ENCODE measurements around the gene WDSUB1.

- RRBS = no CpG with 5 or more reads among the region's 8 CpGs
Measured at GRCh38 chr2:157857593-157858553, 18.3 kb downstream of the ACVR1 start.

DNA sequence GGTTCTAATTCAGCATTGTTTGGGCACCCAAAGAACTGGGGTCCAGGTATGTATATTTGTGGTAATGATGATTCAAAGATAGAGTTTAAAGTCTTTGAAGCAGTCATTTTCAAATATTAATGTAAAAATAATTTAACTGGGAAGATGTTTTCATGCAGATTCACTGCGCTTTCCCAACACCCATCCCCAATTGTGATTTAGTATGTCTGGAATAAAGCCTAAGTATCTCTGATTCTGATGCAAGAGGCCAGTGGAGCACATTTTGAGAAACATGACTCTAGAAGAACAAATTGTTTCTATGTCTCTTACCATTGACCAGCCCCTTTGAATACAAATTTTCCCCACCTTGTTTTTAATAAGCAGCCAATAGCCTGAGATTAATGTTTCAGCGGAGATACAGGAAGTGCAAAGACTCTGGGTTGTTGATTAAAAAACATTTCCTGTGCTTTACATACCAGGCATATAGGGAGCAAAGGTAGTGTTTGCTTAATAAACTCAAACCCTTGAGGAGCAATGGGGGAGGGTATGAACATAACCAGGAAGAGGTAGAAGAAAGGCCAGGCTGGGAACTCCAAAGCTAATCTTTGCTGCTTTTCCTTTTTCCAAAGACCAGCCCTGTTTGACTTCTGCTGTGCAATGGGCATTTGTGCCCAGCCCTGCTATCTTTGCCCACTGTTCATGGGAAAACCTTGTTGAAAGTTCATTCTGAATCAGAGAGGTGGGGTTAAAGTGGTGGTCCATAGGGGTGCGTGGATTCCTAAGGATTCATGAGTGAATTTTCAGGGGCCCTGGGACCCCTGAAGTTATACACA is 29.2 kb downstream of the UPP2 start:
- RRBS = no CpG with 5 or more reads among the region's 3 CpGs

- RRBS = no CpG with 5 or more reads among the region's 8 CpGs
Measured at GRCh38 chr2:158724290-158724768, 70.8 kb upstream of the DAPL1 start.

GRCh38 chr2:158893940-158894650 is 74.3 kb upstream of the TANC1 start:
- RRBS = no CpG with 5 or more reads among the region's 6 CpGs

DNA sequence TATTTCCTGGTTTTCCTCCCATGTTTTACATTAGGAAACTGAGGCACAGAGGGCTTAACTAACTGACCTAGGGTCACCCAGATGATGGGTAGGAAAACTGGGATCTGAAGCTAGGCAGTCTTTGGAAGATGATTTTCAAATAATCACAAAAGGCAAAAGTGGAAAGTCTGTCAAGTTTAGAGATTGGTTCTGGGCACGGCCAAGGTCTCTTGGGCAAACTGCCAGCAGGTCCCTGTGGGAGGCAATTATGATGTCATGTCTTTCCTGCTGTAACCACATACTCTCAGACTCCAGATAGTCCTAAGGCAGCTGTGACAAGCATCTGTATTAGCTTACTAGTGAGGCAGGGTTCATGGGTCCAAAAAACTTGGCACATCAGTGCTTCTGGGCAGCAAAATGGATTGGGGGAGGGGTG is 14.6 kb upstream of the TANC1 start:
- RRBS = no CpG with 5 or more reads among the region's 1 CpG

DNA sequence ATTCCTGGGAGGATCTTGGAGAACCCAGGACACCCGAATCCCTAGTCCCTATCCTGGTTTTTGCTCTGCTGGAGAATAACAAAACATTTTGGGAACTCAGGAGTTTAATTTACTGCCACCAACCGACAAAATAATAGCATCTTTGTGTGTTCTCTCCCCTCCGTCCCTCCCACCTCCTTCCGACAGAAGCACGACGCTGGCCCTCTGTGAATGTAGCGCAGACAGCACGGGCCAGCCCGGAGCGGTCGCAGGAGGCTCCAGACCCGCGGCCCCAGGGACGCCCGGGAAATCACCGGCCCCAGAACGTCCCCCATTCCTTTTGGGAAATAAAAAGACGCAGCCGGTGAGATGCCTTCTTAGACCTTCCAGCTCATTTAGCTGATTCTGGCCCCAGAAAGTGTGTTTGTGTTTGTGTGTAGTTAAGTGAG is 709 bp upstream of the TANC1 start:
- RRBS = 42% methylated on average over 7 of the region's 19 CpGs

DNA sequence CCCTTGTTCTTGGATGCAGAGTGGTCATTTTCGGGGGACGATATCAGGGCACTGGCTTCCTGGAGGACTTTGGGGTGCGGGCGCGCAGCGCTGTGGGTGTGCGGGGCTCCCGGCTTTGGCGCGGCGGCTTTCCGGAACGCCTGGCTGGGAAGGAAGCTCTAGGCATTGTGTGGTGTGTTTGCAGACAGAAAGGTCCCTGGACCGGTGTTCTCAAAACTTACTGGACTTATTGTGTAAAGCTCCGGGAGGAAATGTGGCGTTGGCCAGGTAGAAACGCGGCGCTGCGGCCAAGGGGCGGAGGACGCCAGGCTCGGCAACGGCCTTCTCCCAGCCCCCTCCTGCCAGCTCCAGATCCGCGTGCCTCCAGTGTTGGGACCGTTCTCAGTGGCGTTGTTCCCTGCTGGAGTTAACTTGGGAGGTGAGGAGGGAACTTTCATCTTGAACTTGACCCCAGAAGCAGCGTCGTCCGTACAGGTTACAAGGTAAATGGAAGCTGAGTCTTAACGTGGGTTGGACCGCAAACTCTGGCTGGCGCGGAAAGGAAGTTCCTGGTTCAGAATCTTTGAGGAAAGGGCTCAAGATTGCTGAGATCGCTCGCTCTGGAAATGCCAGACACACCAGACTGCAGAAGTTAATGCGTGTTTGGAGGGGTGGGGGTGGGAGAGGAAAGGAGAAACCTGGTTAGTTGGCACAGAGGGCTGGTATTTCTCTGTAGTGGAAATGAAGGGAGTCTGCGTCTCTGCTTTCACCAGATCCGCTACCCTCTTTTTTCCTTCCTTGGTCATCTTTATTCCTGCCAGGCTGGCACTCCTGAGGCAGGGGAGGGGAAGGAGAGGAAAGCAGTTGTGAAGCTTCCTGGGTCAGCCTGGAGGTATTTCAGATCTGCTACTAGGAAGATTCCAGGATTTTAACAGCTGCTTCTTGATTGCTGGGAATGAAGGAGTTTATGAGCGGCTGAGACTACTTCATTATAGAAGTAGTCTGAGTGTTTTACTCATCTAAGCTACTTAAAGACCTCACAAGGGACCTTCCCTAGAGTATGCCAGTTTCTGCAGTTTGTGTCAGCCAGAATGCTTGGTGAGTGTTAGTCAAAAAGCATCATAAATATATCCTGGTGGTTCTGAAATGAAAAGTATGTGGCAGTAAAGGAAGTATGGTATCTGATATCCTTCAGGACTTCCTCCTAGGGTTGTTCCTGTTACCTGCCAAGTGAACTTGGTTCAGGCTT is 1.5 kb downstream of the TANC1 start:
- RRBS = 7% methylated on average over 3 of the region's 41 CpGs

GRCh38 chr2:159145305-159145808 is 141.1 kb downstream of the WDSUB1 start:
- RRBS = no CpG with 5 or more reads among the region's 5 CpGs

- RRBS = no CpG with 5 or more reads among the region's 7 CpGs
Measured at GRCh38 chr2:159188502-159188999, 98.0 kb downstream of the WDSUB1 start.

- RRBS = no CpG with 5 or more reads among the region's 7 CpGs
Measured at GRCh38 chr2:159262939-159263485, 23.5 kb downstream of the WDSUB1 start.

- RRBS = 5% methylated on average over 37 of the region's 100 CpGs
Measured at GRCh38 chr2:159286267-159287597, at the start of gene WDSUB1. Gene WDSUB1, minus strand, starts transcription at chr2:159286703.

DNA sequence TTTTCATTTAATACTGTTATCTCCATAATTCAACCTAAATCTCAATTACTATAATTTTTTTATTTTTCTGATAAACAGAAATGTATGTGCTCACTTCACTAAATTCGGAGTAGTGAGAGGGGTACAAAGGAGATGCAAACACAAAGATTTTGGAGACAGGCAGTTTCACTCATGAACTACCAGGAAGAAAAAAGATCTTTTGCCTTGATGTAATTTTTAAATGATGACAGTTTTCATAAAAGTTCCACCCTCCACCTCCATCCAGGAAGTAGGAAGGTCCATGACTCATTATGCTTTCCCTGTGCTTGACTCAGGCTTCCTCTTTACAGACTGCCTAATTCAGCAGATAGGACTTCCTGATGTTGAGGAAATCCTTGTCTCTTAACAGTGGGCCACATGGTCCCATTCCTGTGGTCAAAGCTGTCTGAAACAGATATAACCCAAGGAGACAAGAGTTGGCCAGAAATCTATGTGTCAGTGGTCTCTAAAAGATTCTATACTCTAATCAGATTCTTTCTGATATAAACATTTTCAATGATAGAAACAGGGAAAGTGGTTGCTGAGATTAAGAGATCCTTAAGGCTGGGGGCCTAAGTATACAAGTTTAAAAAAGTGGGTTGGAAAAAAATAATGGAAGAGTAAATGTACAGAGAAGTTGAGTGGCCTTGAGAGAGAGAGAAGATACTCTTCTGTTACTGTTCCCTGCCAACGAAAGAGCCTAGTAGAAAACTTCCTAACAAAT is 119.1 kb downstream of the BAZ2B start:
- RRBS = no CpG with 5 or more reads among the region's 2 CpGs

DNA sequence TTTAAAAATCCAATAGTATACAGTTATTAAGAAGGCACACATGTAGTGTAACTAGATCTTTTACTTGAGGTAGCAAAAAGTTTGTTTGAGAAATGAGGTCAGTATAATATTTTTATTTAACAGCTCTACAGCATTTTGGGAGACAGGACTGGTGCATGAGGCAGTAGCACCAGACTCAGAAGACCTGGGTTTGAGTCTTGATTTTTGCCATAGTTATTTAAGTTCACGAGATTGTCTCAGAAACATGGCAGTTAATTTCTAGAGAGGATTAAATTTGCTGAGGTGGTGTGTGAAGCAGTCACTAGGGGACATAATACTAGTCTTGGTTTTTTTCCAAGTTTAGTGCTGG is 1.3 kb downstream of the MARCHF7 start:
- RRBS = no CpG with 5 or more reads among the region's 1 CpG

DNA sequence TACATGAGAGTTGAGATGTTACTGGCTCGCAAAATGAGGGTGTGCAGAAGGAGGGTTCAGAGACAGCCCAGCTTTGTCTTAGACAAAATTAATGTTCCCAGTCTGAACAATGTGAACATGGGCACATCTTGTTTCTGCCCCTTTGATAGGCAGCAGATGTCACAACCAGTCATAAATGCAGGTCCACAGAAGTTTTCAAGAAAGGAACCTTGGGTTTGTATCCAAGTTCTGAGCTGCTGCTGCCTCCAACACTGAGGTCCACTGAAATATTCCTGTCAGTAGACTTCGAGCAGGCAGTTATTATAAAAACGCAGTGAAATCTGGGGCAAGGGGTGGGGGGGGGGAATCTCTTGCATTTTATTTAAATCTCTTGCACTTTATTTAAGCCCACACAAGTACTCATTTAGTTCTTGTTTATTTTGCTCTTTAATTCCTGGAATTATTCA is 1.1 kb downstream of the CD302 start:
- RRBS = no CpG with 5 or more reads among the region's 3 CpGs

- RRBS = no CpG with 5 or more reads among the region's 4 CpGs
Measured at GRCh38 chr2:160214600-160215082, 14.6 kb upstream of the ITGB6 start.

DNA sequence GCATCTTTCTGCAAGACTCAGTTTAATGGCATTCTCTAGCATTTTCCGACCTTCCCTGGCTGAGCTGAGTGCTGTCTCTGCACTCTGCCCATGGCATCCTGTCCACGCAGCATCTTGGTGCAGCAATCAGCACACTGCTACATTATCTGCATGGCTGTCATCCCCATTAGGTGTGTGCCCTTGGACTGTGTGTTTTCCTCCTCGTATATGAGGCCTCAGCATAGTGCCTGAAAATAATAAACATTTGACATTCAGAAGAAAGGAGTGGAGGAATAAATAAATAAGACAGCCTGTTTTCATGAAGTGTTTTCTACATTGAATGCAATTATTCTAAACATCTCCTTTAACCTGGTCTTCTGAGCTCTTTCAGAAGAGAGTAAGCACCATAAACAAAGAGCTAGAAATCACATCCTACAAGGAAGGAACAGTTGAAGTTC is 131.3 kb upstream of the ITGB6 start:
- RRBS = no CpG with 5 or more reads among the region's 3 CpGs

DNA sequence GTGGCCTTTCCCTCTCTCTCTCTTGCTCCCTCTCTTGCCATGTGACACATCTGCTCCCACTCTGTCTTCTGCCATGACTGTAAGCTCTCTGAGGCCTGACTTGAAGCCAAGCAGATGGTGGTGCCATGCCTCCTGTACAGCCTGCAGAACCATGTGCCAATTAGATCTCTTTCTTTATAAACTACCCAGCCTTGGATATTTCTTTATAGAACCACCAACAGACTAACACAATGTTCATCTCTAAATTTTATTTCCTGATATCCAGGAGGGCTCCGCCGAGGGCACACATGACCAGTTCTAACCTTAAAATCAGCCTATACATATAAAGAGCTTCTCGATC is 108.7 kb downstream of the RBMS1 start:
- RRBS = no CpG with 5 or more reads among the region's 3 CpGs

DNA sequence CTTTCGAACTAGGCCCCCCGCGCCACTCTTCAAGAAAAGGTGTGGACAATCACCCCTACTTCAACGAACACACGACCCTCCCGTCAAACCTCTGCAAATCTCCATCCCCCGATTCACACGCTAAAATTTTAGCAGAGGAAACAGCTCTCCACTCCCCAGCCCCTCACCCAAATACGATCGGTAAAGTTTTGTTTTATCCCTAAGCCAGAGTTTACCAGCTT is 85.4 kb downstream of the RBMS1 start:
- RRBS = no CpG with 5 or more reads among the region's 10 CpGs

- RRBS = no CpG with 5 or more reads among the region's 5 CpGs
Measured at GRCh38 chr2:160417730-160418314, 75.8 kb downstream of the RBMS1 start.

- RRBS = no CpG with 5 or more reads among the region's 4 CpGs
Measured at GRCh38 chr2:160420262-160420740, 73.3 kb downstream of the RBMS1 start.

All from UCH-1 (cell line).